Measurements from ENCODE around the genes RBBP9 and SEC23B.

- RRBS, result 88% methylated on average over 13 of the region's 27 CpGs
These were observed 1.9 kb downstream of the RRBP1 start for GRCh38 chr20:17679764-17680876.

DNA sequence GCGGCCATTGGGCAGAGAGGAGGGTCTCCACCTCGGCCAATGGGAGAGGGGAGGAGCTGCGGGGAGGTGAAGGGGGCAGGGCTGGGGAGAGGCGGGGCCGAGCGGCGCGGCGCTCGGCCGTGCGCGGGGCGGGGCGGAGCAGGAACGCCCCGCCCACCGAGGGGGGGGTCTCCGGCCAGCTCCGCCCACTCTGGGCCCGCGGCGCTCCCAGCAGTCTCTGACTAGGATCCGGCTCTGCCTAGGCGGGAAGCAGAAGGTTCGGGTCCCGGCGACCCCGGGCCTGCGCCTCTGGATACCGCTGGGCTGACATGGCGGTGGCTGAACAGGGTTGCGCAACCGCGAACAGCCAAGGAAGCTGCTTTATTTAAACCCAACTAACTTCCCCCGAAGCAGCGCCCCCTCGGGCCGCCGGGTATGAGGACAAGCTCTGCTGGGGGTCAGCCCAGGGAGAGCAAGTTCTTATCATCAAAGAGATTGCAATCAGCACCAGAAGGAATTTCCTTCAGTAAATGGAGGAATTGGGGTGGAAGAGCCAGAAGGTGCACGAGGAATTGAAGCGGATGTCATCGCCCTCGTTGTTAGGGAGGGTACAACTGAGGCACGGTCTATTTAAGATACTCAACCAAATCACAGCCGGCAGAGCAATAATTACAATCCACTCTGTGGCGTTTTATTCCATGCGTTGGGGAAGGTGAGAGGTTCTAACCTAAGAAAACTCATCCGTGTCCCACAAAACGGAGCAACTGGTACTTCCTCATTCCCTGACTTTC lies 544 bp upstream of the RRBP1 start:
- RRBS, result 3% methylated on average over 9 of the region's 50 CpGs

- RRBS, result no CpG with 5 or more reads among the region's 7 CpGs
These were observed 1.3 kb upstream of the RRBP1 start for GRCh38 chr20:17683208-17683800.

GRCh38 chr20:17863520-17864080 lies 105.0 kb downstream of the SNX5 start:
- RRBS, result 84% methylated on average over 1 of the region's 10 CpGs

DNA sequence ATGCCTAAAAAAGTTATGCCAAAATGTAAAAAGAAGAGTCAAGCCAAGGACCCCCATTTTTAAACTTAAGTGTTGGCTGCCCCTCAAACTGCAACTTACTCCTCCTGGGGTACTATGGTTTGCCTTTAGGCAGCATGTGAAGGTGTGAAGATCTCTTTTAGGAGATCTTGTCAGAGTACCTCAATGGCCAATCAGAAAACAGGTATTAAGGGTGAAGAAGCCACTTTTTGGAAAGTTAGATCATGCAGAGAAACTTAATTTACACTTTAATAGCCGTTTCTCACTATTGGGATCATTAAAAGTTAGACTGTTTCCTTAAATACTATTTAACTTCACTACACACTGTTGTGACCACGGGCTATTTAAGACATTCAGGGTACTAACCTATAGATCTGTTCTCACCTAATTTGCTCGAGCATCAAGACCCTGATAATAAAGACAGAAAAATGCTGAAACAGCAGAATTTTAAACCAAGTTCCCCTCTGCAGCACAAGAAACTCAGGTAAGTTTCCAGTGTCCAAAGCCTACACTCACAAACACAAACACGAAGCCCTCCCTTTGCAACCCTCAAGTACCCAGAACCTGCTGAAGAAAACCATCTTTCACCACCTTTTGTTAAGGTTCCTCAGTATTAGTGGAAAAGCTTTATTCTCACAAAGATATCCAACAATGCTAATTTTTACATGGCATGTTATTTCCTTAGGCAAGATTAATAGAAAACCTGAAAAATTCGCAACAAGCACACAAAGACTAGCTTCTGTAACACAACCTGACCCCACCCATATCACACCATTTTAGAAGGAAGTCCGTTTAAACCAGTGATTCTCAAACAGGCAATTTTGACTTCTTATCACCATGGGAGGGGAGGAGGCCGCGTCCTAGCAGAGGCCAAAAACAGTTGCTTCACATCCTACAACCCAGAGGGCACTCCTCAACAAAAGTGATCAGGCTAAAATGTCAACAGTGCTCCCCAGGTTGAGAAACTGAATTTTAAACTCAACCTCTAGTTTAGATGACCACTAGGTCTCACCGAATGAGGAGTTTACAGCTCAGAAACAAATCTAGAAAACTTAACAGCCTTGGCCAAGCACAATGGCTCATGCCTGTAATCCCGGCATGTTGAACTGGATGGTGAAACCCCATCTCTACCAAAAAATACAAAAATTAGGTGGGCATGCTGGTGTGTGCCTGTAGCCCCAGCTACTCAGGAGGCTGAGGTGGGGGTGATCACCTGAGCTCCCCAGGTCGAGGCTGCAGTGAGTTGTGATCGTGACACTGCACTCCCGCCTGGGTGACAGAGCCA lies 3.8 kb downstream of the SNX5 start:
- RRBS, result no CpG with 5 or more reads among the region's 13 CpGs

- RRBS, result 2% methylated on average over 4 of the region's 13 CpGs
These were observed 1.0 kb downstream of the MGME1 start for GRCh38 chr20:17969713-17970421.

DNA sequence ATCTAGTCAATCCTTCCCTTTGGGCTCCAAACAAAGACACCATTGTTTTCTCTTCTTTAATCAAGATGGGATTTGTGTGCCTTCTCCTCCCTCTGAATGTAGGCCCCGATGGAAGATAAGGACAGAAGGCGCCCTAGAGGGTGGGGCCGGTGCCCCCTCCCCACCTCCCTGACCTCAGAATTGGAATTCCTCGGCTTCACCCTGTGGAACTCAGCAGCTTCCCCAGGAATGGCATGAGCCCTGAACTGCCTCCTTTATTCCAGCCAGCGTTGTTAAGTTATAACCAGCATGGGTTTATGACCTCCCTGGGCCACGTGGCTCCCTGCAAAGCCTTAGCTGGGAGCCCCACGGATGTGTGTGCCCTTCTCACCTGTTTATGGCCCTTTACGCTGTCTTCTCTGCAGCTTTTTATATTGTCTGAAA lies 24.6 kb downstream of the OVOL2 start:
- RRBS, result no CpG with 5 or more reads among the region's 8 CpGs

DNA sequence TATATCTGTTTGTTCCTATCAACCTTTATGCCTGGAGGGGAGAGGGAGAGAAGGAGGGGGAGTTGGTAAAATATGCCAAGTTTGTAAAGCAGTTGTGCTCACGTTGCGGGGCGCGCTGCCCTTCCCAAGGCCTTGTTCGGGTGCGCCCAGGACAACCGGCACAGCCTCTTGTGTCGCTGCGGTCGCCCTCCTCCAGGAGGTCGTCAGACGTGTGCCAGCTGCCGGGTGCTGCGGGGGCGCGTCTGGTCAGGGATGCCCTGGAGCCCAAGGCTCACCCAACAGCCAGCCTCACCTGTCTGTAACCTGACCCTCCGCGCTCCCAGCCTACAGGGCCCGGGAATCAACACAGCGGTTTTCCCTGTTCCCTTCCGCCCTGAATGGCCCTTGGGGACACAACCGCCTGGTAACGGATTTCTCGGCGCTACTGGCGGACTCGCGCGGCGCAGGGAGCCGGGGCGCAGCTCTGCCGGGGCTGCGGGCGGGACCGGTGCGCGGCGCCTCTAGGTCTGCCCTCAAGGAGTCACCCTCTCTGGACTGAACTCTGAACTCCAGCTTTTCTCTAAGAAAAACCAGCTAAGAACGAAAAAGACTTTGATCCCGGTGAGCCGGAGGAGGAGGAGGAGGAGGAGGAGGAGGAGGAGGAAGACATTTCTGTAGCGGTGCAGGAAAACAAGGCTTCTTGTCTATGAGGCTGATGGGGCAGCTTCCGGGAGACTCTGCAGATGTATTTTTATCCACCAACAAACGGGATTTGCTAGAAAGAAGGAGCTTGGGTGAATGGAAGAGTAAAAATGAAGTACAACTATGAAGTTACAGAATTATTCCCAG lies 1.3 kb upstream of the OVOL2 start:
- RRBS, result 25% methylated on average over 28 of the region's 45 CpGs

DNA sequence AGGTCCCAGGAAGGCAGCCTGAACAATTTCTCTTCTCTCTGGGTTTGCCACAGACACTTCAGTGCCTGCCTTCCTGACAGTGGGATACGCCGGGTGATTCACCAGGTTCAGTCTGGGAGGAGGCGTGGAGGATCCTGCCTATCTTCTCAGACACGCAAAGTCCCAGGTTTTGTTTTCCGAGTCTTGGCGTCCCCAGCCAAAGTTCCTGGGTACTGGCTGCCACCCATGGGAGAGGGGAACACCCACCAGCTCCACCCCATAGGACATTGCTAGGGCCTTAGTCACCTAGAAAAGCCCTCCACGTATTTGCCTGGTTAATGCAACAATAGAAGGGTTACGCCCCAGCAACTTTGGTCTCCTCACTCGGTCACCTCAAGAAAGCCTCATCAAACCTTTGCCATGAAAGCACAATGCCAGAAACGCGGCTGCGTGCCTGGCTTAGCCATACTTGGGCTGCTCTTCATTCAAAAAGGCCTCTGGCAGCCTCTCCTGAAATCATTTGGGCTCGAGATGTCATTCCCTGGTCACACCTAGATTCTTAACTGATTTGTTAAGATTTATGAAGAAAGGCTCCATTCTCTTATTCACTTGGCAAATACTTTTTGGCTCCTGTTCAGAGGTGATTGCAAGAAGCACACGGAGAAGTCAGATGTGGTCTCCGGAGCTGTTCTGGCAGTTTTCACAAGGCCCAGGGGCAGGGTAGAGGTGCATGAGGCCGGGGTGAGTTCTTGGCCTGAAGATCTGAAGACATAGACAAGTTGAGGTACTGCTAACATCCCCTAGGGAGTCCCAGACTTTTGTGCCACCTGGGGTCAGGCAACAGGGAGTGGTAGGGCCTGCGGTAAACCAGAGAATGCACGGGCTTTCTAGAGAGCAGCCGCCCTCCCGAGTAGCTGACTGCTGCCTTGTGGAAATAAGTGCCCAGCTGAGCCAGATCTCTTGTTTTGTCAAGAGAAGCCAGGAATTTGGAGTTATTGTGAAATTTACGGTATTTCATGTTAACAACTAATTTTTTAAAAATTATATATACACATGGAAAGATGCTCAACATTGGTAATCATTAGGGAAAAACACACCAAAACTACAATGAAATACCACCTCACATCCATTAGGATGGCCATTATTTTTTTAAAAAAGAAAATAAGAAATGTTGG lies 35.4 kb upstream of the ZNF133 start:
- RRBS, result 41% methylated on average over 2 of the region's 21 CpGs

DNA sequence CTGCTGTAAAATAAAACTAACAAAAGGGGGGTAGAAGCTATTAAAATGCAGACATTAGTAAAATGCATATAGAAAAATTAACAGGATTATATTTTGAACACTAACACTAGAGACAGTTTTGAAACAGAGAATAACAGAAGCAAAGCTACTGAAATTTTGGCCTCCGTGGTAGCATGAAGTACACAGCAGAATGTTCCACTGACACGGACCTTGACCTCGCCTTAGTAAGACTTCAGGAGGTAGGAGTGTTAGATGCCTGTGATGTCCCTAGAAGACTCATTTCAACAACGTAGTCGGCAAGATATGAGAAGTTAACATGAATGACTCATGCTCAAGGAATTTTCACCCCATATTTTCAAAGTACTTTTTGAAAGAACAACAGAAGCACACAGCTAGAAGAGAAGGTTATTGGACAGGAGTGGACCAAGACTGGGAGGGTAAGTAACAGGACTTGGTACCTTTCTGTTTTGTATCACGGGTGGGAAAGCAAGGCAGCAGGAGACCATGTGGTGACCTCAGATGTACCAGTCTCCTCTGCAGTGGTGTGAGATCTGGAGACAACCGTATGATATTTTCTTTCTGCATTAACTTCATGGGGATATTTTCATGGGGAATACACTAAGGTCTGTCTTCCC lies 78.0 kb downstream of the DZANK1 start:
- RRBS, result no CpG with 5 or more reads among the region's 7 CpGs

DNA sequence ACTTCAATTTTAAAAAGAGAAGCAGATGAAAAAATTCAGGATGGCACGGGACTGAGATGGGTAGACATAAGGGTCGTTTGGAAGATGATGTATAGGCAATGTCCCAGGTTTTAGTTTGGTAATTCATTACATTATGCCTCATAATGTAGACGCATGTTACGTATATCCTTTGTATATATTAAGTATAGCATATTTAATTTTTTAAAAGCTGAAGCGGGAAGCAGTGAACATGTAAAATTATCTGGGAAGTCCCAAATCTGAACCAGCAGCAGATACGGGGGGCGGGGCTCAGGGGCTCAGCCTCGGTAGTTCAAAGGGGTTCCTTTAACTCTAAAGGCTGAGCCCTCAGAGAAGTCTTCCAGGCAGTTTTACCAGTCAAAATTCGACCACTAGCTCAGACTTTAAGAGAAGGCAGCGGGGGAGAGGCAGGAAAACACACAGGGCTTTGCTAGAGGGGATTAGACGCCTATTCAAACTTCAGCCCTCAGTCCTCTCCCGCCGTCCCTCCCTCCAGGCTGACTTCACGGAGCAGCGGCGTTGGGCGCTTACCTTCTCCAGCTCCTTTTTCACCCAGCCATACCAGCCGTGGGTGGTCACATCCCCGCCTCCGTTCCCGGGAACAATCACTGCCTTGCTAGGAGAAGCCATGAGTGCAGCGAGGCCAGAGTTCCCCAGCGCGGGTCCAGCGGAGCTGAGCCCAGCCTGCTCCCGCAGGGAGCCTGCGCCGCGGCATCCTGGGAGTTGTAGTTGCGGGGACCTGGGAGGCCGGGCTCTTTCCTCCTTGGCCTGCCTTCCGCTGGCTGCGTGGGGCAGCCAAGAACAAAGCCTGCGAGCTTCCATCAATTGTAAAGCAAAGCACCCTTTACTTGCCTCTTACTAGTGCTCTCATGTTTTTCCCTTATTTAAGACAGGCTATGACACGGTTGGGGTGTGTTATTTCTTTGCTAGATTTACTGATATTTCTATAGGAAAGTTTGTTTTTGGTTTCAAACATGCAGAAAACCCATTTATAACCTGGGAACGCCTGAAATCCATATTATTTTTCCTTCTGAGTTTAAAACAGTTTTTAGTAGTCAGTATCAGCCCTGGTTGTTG lies at the start of gene RBBP9:
RBBP9 (minus strand) TSS at position 706 of the 1,095 bp plus-strand sequence.
- RRBS, result no CpG with 5 or more reads among the region's 36 CpGs

- RRBS, result 3% methylated on average over 28 of the region's 72 CpGs
These were observed at the start of gene SEC23B for GRCh38 chr20:18507251-18508341. Gene SEC23B (plus strand): TSS chr20:18507940.

DNA sequence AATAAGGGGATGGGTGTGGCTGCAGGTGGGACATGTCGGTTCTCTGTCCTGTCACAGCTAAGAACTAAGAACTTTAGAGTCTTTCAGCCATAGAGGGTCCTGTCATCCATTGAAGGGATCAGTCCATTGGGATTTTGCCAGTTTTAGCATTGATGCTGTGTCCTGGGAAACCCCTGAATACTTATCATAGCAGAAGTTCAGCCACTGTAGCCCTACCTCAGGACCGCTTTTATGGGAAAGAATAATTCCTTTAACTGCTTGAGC lies 18.2 kb upstream of the SCP2D1 start:
- RRBS, result no CpG with 5 or more reads among the region's 2 CpGs

- RRBS, result no CpG with 5 or more reads among the region's 8 CpGs
These were observed 176.1 kb downstream of the SCP2D1 start for GRCh38 chr20:18989587-18990154.

- RRBS, result 6% methylated on average over 6 of the region's 32 CpGs
These were observed 704 bp upstream of the RIN2 start for GRCh38 chr20:19757347-19757761.

DNA sequence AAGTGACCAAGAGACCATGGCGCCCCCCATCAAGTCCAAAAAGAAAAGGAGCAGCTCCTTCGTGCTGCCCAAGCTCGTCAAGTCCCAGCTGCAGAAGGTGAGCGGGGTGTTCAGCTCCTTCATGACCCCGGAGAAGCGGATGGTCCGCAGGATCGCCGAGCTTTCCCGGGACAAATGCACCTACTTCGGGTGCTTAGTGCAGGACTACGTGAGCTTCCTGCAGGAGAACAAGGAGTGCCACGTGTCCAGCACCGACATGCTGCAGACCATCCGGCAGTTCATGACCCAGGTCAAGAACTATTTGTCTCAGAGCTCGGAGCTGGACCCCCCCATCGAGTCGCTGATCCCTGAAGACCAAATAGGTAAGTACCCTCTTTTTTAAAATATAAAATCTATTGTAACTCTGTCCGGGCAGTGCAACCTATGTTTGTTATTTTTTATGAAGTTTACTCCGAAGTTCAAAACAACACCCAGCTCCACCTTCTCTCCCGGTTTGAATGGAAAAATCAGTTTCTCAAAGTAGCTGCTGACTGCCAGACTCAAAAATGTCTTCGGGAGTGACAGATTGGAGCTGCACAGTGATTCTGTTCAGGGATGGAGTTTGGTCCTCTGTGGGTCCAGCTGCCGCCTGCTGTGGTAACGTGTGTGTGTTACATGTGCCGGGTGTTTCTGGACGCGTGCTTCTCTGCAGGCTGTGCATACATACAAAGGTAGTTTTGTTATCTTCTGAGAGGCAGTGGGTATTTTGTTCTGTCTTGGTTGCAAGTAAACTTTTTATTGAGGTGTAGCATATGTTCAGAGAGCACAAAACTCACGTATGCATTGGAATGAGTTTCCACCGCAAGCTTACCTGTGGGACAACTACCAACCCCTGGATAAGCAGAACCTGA lies 41.5 kb upstream of the NAA20 start:
- RRBS, result 70% methylated on average over 6 of the region's 29 CpGs

GRCh38 chr20:19992932-19993849 lies 24.0 kb upstream of the NAA20 start:
- RRBS, result no CpG with 5 or more reads among the region's 13 CpGs

DNA sequence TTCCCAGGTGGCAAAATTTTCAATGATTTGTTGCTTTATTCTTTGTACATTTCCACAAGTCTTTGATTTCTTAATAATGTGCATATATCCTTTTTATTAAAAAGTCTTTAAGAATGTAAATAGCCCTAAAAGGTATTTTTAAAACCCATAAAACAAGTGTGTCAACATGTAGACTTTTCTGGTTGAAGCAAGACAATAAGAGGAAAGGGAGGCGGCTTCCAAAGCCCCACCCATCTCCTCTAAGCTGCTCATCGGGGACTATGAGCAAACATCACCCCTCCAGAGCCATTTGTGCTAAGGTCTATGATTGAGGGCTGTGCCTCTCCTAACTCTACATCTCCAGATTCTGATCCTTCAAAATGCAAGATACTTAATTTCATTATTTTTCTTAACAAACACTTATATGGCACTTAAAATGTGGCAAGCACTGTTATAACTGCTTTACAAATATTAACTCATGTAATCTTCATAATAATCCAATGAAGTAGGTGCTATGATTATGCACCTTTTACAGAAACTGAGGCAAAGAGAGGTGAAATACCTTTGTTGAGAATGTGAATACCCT lies 2.5 kb upstream of the NAA20 start:
- RRBS, result no CpG with 5 or more reads among the region's 2 CpGs

GRCh38 chr20:20018938-20019591 lies 1.9 kb downstream of the NAA20 start:
- RRBS, result no CpG with 5 or more reads among the region's 6 CpGs

DNA sequence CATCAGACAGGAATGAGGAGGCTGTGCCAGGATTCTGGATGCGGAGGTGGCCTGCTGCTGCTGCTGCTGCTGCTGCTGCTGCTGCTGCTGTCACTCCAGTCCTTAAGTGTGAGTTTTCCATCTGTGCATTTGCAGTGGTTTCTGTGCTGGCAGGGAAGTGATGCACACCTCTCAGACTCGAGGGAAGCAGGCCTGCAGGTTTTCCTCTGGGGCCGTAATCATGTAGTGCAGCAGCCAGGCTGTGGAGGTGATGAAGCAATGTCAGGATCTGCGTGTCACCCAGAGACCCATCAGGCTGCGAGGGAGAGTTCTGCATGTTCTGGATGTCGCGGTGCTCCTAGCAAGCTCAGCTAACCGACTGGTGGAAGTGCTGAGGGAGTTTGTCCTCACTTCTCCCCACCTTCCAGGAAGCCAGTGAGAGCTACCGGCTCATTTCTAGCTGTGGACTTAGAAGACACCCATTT lies 32.1 kb downstream of the CFAP61 start:
- RRBS, result no CpG with 5 or more reads among the region's 9 CpGs

Measured in GM06990 (cell line).